ENCODE measurements around the gene RSU1.

- PRO-cap: no peak
- RAMPAGE, long total RNA, 2 experiments: no peak in any of the 2 experiments
These were observed 70.1 kb upstream of the NMT2 start for GRCh38 chr10:15238506-15238994.

DNA sequence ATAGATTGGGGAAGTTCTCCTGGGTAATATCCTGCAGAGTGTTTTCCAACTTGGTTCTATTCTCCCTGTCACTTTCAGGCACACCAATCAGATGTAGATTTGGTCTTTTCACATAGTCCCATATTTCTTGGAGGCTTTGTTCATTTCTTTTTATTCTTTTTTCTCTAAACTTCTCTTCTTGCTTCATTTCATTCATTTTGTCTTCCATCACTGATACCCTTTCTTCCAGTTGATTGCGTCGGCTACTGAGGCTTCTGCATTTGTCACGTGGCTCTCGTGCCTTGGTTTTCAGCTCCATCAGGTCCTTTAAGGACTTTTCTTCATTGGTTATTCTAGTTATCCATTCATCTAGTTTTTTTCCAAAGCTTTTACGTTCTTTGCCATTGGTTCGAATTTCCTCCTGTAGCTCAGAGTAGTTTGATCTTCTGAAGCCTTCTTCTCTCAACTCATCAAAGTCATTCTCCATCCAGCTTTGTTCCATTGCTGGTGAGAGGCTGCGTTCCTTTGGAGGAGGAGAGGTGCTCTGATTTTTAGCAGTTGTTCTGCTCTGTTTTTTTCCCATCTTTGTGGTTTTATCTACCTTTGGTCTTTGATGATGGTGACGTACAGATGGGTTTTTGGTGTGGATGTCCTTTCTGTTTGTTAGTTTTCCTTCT, 50.5 kb downstream of the ITGA8 start:
- PRO-cap: no peak
- RAMPAGE, long total RNA, 2 experiments: no peak in any of the 2 experiments

- PRO-cap: no peak
- RAMPAGE, long total RNA, 2 experiments: no peak in any of the 2 experiments
These were observed 925 bp downstream of the ITGA8 start for GRCh38 chr10:15718558-15719436.

DNA sequence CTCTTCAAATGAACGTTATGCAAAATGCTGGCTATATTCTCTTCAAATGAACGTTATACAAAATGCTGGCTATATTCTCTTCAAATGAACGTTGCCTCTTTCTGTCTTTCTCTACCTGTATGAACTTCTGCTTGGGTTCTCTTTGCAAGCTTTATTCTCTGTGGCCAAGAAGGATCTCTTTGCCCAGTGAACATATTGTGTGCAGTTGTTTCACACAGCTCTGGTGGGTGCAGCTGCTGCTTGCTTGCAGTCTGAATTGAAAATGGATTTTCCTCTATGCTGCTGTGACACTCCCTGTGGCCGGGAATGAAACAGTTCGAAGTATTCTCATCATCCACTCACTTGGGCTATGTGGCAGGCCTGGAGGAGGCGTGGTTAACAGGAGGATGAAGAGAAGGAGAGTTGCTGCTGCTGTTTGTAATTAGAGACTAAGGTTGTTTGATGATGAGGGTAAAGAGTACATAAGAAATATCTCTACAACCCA, 28.4 kb upstream of the ITGA8 start:
- PRO-cap: no peak
- RAMPAGE, long total RNA, 2 experiments: no peak in any of the 2 experiments

DNA sequence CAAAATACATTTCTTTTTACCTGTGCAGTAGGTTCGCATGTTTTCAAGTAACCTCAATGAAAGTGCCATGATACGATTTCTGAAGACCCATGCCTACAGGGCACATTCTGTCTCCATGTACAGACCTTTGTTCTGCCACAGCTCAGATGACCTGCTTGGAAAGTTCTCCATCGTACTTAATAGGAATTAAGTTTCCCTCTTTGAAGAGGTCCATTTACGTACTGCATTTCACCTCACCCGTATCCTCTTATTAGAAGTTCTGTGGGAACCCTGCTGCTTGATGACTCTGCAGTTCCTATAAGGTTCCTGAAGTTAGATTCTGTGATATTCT, 50.9 kb downstream of the MINDY3 start:
- PRO-cap: no peak
- RAMPAGE, long total RNA, 2 experiments: no peak in any of the 2 experiments

- PRO-cap: no peak
- RAMPAGE, long total RNA, 2 experiments: no peak in any of the 2 experiments
These were observed 19.0 kb downstream of the MINDY3 start for GRCh38 chr10:15841400-15841708.

DNA sequence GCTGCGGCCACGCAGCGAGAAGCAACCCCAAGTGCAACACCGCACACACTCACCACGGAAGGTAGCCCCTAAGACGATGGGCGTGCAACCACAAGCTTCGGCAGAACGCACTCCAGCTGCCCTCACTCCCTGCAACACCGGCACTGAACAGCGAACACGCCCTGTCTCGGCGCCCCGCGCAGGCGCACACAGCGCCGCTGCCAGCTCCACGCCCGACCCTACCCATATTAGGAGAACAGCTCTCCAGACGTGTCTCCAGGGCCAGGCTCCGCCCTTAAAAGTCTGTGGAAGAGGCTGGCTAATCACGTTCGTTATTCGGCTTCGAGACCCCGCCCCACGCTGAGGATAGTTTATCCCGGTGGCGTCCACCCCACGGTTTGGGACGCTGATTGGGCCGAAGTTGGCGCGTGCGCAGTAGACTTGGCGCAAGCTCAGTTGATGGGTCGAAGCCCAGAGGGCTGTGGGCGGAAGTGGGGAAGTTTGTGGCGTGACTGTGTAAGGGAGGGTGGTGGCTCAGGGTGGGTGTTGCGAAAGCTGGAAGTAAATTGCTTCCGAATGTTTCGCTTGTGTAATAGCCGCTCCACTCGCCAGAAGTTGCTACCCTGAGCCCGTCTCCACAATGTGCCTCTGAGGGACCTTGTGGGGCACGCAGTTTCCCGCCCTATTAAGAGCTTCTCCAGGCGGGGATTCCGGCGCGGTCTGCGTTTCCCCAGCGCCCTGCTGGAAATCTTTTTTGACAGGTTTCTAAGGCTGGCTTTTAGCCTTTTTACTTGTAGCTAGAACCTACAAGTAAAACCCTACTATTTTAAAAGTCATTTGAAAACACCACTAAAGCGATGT, at the start of gene RSU1:
Gene RSU1, minus strand, starts transcription at position 163 of the 840 bp plus-strand sequence.
- PRO-cap: bidirectional peak, plus-strand start at position 483 of the sequence, minus-strand start at position 145 of the sequence
- RAMPAGE, long total RNA, 2 experiments: start-site peak on the minus strand in 2 of 2 experiments, centred at positions 139 to 153 of the sequence, 583 to 590 reads per replicate

- PRO-cap: unidirectional peak, plus-strand start at chr10:16987061
- RAMPAGE, long total RNA, 2 experiments: no peak in any of the 2 experiments
These were observed 143.0 kb downstream of the CUBN start for GRCh38 chr10:16986300-16987342.

GRCh38 chr10:17023772-17024617, 105.6 kb downstream of the CUBN start:
- PRO-cap: no peak
- RAMPAGE, long total RNA, 2 experiments: no peak in any of the 2 experiments

DNA sequence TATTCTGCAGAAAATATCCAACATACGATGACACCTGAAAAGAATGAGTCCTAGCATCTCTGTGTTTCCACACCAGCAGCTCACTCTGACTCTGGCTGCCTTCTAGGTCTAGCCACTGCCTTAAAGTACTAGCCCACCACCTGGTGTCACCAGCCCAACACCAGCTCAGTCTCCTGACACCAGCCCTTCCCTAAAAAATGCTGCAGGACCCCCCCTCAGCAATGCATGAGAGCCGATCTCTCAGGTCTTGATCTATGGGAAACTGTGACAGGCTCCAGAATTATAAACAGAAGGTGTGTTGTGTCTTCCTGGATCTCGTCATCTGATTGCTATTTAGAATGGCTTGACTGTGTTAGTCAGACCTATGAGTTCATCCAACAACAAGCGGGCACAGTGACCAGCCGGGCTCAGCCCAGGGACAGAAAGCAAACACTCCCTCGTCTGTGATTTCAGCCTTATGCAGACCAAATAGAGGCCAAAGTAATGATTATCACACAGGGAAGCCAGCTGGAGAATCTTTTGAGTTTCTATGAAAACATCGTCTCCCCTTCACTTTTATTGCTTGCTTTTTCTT, 66.6 kb downstream of the CUBN start:
- PRO-cap: no peak
- RAMPAGE, long total RNA, 2 experiments: no peak in any of the 2 experiments

GRCh38 chr10:17175503-17176053, 25.9 kb downstream of the TRDMT1 start:
- PRO-cap: unidirectional peak, plus-strand start at chr10:17175740
- RAMPAGE, long total RNA, 2 experiments: no peak in any of the 2 experiments

DNA sequence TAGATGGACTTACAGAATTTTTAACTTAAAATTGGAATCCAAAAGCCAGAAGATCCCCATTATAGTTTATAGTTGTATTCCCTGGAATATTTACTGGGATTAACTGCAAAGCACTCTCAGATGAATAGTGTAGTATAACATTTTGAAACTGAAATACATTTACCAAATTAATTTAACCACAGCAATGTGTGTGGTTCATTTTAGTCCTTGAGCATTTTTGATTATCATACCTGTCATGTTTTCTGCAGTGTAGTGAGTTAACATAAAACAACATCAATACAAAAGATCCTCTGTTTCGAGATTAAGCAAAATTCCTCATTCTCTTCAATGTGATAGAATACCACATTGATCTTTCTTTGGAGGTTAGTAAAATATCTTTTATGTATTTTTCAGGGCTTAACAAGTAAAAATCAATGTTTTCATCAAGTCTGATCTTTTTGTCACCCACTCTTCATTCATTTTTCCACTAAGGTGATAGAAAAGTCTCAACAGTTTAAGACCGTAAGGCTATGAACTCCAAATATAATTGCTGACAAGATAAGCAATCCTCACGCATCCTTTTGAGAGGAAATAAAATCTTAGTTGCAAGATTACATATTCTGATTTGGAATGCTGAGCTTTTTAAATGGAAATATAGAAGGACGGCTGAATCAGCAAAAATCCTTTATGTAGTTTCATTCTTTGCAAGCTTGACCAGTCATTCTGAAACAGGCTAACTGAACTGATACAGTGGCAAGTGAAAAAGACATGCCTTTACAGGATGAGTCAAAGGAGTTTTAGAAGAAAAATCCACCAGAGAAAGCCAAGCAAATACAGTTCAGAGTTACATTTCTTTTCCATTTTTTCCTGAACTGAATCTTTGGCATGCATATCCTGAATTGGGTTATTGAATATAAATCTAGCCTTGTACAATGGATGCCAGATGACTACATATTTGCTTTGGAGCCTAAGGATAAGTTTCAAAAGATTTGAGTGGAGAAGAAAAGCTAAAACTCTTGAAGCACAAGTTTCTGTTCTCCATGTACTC, 4.1 kb downstream of the VIM start:
- PRO-cap: no peak
- RAMPAGE, long total RNA, 2 experiments: no peak in any of the 2 experiments

GRCh38 chr10:17431916-17432599, 22.3 kb downstream of the ST8SIA6 start:
- PRO-cap: no peak
- RAMPAGE, long total RNA, 2 experiments: no peak in any of the 2 experiments

DNA sequence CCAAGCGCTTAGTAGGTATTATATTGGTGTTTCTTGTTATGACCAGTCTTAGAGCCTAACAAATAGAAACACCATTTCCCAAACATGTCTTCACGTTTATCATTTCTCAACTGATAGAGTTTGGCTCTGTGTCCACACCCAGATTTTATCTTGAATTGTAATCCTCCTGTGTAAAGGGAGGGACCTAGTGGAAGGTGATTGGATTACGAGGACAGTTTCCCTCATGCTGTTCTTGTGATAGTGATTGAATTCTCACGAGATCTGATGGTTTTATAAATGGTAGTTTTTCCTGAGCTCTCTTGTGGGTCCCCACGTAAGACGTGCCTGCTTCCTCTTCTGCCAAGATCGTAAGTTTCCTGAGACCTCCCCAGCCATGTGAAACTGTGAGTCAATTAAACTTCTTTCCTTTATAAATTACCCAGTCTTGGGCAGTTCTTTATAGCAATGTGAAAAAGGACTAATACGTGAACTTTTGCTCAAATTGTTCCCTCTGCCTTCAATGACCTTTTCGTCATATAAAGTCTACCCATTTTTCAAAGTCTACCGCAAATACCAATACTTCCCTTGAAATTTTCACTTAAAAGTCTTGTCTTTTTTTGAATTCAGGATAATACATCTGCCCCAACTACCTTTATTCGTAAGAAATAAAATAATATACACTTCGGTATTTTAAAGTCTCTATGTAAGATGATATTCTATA, 19.3 kb upstream of the ST8SIA6 start:
- PRO-cap: no peak
- RAMPAGE, long total RNA, 2 experiments: no peak in any of the 2 experiments

DNA sequence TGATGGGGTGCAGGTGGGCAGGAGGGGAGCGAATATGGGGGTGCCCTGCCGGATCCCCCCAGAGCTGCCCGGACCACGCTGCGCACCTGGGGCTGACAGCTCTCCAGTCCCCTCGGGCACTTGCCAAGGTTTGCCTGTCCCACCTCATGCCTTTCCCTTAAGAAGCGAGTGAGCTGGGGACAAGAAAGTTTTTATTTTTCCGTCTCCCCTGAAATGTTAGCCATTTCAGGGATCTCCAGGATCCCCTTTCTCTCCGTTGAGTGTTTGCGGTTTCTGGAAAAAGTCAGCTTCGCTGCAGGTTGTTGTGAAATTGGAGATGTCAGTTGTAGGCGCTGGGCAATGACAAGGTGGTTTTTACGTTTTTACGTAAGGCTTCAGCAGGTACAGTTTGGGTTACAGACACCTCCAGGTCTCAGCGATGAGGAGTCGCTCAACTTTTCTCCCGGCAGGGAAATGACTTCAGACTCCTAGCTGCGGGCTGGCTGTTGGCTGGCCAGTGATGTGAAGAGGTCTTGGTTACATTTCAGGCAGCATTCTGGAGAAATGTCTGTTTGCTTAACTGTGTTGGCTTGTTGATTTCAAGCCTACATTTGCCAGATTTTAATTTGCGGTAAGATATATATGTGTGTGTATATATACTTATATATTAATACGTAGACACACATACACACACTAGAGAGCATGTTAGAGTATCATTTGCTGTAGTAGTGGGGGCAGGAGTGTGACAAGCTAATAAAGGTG, 1.3 kb downstream of the CACNB2 start:
- PRO-cap: no peak
- RAMPAGE, long total RNA, 2 experiments: no peak in any of the 2 experiments

DNA sequence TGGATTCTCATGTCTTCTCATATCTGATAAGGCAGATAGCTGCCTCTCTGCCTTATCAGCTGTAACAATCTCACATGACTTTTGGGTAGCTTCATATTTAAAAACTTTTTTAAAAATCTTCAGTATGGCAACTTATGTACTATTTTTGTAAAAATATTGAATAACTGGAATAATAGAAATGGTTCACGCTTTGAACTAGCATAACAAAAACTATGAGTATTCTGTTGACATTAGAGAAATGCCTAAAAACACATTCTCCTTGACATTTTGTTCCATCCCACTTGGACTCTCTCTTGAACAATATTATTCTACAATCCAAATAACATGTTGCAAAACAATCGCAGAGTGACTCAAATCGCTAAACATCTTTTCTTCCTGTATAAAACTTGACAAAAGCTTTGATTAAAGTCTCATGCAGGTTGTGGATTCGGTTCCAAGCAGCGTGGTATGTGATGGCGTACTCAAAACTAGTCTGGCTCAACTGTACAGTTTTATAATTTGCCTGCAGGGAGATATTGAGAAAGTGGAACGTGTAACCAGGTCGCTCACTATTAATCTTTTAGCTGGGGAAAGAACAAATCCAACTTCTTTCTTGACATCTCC, 99.8 kb downstream of the CACNB2 start:
- PRO-cap: no peak
- RAMPAGE, long total RNA, 2 experiments: no peak in any of the 2 experiments

DNA sequence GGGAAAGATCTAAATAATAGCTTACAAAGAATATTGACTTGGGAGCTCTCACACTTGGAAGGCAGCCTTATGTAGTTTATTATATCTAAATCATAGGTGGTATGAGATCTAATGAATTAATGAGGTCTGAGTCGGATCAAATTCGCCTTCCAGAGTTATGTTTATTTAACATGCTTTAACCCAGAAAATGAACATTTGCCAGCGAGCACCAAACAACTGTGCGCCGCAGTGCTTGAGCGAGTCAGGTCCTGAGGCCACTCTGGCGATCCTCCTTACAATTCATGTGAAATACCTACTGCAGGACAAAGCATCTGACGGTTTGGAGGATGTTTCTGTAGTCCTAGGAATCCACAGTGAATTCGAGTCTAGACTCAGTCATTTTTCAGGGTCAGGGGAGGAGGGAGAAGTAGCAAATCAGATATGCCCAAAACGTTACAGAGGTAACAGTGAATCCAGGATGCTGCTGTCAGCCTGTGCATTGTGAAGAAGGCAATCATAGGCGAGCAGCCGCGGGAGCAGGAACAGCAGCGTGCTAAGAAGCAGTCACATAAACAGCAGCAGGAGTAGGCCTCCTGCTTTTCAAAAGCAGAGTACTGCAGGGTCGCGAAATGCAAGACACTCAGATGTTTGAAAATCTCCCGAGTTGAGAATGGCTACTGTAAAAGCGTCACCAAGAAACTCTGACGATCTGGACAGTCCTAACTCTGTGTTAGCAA, 120.2 kb downstream of the CACNB2 start:
- PRO-cap: no peak
- RAMPAGE, long total RNA, 2 experiments: no peak in any of the 2 experiments

DNA sequence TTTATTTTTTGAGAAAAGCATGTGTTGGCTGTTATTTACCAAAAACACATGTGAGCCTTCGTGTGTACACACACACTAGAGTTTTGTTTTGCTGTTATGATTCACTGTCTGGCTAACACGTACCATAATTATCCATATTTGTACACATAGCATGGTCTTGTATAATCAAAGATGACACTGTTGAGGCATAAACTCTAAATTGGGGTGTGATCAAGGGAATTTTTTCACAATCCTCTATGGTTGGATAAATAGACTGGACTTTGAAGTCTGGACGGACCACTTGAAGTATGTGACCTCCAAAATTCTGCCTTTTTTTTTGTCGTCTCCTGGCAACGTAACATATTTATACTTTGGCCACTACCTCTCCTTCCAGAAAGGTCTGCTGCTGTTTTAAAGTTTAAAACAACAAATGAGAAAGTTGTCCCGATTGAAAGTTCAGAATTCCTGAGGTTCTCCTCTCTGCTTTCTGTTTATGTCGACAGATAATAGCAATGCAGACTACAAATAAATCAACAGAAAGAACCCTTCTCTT, 193.4 kb downstream of the CACNB2 start:
- PRO-cap: no peak
- RAMPAGE, long total RNA, 2 experiments: no peak in any of the 2 experiments

DNA sequence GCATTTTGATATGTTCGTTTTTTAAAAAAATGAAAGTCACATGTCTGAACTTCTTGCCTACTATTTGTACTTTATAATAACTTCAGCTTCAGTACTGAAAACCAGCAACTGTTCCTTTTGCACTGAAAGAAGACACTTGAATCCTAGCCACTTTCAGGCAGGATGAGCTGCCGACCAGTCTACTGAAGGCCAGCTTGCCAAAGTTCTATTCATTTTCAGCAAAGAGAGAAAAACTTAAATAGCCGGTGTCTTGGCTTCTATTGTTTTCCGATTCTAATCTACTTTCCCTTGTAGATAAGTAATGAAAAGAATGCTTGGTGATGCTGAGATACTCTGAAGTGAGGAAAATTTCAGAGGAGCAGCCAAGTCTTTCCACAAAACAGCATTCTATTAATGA, 253.3 kb downstream of the CACNB2 start:
- PRO-cap: no peak
- RAMPAGE, long total RNA, 2 experiments: no peak in any of the 2 experiments

DNA sequence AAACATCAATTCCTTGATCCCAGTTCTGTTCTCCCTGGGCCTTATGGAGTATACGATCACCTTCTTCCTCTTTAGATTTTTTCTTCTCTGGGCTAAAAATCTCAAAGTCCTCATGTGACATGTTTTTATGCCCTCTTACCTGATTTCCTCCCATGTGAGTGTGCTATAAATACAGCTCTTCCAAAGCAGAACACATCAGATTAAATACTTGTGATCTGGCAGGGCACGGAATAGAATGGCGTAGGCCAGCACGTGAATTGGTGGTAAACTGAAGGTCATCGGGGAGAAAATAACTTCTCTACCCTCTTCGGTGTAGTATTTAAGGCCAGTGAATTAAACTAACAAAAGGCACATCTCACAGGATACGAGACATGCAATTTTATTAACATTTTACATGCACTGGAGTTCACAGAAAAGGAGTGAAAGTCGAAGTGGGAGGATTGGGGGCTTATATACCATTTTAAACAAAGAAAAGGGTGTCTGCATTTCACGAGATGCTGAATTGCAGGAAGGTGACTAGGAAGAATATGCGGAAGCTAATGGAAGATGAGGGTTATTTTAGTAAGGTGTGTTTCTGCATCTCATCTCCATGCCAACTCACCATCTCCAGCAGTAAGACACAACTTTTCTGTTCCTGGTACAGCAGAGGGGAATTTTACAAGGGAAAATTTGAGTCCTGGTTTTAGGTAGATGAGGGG, 212.5 kb downstream of the NSUN6 start:
- PRO-cap: no peak
- RAMPAGE, long total RNA, 2 experiments: no peak in any of the 2 experiments

Data from prostate gland (tissue), 2 donors.